Foreskin fibroblast (primary cell): ENCODE results near the genes KLHL20 and DARS2.

DNA sequence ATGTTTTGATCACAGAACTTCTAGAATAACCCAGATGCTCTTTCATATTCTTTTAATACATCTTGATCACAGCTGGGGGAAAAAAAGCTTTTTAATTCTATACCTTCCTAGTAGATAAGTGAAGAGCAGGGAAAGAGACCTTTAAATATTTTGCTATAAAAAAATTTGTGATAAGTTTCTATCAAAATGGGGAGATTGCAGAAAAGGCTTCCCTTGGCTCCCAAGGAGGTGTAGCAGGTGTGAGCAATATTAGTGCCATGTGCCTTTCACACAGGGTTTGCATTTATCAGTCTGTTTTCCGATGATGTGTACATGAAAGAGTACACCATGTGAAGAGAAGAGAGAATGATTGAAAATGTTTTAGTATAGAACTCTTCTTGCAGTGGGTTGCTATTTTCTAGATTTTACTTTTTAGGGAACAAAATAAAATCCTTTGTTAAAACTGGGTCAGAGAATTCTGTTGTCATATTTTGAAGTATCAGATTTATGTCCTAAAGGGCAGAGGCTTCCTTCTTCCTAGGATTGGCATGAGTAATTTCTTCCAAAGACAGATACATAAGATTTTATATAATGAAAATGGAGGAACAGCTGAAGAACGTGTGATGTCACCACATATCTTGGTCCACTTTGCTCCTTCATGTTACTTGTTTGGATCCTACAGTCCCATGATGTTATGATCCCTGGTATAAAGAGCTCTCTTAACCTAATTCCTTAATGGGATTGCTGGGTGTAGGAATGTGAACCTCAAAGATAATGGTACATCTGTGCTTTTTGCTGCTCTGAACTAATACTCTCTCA is 11.4 kb downstream of the PRDX6 start:
- RRBS: no CpG with 5 or more reads among the region's 2 CpGs

DNA sequence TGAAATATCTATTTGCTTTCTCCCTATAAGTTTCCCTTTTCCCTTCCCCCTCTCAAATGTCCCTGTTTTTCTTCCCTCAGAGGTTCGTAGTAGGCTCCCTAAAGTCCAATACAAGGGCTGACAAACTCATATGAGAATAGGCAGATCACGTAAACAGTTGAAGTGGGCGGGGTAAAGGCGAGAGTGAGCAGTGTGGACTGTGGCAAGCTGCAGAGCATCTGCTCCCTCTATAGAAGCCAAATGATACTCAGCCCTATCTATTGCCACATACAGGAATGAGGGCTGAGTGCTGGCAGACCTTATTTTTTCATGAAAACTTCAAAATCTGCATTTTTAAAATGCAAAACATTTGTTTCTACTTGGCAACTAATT is 26.2 kb downstream of the PRDX6 start:
- RRBS: no CpG with 5 or more reads among the region's 4 CpGs

DNA sequence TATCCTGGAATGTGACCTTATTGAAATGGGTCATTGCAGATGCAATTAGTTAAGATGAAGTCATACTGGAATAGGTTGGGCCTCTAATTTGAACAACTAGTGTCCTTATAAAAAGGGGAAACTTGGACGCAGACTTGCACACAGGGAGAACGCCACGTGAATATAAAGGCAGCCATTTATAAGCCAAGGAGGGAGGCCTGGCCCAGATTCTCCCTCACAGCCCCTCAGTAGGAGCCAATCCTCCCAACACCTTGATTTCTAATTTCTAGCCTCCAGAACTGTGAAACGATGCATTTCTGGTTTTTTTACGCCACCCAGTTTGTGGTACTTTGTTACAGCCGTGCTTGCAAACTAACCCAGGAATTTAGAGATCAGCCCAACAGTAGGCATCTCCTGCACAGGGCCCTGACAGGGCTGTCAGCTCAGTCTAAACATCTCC is 30.5 kb downstream of the PRDX6 start:
- RRBS: no CpG with 5 or more reads among the region's 6 CpGs

GRCh38 chr1:173714693-173715842 is at the start of gene KLHL20:
KLHL20 (plus strand) TSS chr1:173714981.
- RRBS: 1% methylated on average over 12 of the region's 53 CpGs

DNA sequence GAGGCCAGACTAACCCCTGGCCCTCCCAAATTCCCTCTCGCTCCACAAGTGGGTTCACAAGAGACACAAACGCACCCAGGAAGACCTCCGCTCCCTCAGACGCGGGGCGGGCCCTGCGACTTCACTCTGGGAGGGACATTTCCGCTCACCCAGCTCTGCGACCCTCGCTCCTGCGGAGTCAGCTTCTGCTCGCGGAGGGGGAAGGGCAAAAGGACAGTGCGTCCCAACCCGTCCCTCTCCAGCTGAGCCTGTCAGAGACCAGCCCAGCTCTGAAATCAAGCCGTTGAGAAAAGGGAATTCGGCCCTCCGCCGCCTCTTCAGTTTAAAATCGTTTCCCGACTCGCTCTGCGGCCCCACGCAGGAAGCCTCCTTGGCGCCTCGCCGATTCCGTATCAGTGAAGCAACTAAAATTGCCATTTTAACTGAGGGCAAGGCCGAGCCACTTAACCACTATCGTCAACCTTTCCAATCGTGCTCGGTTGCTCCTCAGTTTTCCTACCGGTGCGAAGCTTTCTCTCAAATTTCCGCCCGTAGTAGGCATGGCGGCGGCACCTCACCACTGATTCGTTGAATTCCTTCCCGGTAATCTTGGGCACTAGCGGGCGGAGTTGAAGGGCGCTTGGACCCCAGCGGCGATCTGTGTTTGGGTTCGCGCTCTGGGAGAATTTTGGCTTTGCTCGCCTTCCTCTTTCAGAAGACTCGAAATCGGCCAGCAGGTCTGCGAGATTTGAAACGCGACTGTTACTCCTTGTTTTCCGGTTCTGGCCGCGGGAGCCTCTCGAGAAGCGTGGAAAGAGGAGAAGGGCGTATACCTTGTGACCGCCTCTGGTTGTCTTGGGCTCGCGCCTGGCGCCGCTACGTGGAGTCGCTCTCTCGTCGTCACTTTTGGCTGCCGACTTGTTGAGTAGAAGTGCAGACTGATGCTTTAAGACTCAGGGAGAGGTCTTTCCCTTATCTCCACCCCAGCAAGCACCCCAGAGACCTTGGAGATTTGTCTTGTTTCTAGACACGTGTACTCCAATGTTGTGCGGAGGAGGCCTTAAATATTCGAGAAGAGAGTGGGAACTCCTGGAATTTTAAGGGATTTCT is at the start of gene DARS2:
DARS2 (plus strand) TSS at position 611 of the 1,089 bp plus-strand sequence.
- RRBS: under 1% methylated on average over 7 of the region's 72 CpGs

DNA sequence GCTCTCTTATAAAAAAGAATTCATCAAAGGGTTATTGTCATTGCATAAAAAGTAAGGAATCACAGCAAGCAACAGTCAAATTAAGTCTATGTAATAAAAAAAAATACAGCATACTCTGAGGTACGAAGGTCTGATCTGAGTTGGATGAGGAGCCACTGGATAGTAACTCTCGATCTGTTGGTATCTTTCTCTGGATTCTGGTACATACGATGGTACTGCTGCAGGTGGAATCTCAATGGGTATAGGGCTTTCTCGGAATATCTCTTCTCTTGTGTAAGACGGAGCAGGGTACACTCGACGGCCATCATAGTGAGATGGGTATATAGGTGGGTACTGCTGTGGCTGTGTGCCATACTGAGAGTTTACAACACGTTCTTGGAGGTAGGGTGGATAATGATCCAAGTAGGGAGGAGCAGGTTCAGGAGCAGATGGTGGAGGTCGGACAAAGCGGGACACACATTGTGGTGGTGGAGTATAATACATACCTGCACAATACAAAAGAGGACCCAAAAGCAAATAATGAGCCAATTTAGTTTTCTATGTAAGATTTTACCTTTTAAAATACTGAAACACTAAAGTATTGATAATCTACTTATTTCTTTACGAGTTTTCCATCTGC is 44.6 kb upstream of the SERPINC1 start:
- RRBS: no CpG with 5 or more reads among the region's 11 CpGs

DNA sequence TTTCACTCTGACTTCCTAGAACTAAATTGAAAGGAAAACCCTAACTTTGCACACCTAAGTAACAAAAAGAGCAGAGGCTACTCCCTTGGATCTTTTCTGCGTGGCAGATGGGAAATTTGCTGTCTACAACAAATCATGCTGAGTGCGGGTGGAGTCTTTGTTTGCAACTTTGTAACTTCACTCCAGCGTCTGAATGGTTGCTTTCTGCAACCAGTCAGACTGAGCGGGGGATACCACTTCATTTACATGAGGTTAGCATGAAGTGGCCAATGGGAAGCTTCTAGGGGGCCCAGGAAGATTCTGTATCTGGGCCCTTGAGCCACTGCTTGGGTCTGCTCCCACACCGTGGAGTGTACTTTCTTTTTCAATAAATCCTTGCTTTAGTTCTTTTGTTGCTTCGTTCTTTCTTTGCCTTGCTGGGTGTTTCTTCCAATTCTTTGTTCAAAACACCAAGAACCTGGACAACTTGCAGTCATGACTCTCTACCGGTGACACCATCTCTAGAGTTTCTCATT is 55.6 kb upstream of the RC3H1 start:
- RRBS: no CpG with 5 or more reads among the region's 7 CpGs

GRCh38 chr1:174204529-174205264 is 45.4 kb downstream of the RABGAP1L start:
- RRBS: no CpG with 5 or more reads among the region's 7 CpGs

DNA sequence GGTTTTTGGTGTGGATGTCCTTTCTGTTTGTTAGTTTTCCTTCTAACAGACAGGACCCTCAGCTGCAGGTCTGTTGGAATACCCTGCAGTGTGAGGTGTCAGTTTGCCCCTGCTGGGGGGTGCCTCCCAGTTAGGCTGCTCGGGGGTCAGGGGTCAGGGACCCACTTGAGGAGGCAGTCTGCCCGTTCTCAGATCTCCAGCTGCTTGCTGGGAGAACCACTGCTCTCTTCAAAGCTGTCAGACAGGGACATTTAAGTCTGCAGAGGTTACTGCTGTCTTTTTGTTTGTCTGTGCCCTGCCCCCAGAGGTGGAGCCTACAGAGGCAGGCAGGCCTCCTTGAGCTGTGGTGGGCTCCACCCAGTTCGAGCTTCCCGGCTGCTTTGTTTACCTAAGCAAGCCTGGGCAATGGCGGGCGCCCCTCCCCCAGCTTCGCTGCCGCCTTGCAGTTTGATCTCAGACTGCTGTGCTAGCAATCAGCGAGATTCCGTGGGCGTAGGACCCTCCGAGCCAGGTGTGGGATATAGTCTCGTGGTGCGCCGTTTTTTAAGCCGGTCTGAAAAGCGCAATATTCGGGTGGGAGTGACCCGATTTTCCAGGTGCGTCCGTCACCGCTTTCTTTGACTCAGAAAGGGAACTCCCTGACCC is 151.2 kb upstream of the CACYBP start:
- RRBS: no CpG with 5 or more reads among the region's 22 CpGs

- RRBS: no CpG with 5 or more reads among the region's 5 CpGs
Observed at GRCh38 chr1:174875203-174875803, 124.4 kb upstream of the CACYBP start.

- RRBS: no CpG with 5 or more reads among the region's 2 CpGs
Observed at GRCh38 chr1:175188810-175189625, 3.6 kb downstream of the KIAA0040 start.

DNA sequence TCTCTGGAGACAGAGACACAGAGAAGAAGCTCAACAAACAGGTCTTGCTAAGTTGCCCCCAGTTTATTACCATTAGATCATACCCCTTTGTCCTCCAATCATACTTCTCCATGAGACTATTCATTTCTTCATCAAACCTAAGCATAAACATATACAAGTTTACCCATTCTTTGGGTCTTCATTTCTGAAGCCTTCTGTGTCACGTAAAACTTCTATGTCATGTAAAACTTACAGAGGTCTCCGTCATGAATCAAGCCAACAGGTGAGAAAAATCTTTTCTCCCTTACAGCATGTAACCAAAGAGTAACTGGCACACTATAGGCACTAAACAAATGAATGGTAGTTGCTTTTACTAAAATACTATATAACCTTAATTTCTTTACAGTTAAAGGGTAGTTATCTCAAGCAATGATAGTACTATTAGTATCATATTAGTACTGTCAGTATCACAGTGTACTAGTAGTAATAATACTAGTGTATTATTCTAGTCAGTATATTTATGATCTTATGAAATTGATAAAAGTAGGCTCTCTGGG is 226.1 kb upstream of the TNR start:
- RRBS: no CpG with 5 or more reads among the region's 2 CpGs

GRCh38 chr1:176066158-176066624 is 140.9 kb downstream of the COP1 start:
- RRBS: no CpG with 5 or more reads among the region's 2 CpGs

DNA sequence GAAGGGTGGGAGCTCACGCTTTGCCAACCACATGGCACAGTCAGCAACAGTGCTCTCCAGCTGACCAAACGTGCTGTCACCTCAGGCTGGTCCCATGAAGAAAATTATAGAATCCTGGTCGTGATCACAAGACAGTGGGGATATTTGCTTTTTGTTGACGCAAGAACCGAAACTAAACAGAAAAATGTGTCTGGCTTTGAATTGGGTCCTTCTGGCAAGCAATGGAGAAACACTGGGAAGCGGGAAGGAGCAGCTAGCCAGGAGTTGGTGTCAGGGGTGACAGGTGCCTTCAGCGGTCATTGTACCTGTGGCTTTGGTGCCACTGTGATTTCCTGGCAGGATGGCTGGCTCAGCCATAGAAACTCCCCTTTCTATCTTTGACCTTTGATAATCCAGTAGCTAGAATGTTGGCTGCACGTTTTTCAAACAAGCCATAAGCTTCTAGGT is 304.8 kb downstream of the PAPPA2 start:
- RRBS: no CpG with 5 or more reads among the region's 8 CpGs

- RRBS: no CpG with 5 or more reads among the region's 23 CpGs
Observed at GRCh38 chr1:177032334-177032908, 132.1 kb downstream of the ASTN1 start.

DNA sequence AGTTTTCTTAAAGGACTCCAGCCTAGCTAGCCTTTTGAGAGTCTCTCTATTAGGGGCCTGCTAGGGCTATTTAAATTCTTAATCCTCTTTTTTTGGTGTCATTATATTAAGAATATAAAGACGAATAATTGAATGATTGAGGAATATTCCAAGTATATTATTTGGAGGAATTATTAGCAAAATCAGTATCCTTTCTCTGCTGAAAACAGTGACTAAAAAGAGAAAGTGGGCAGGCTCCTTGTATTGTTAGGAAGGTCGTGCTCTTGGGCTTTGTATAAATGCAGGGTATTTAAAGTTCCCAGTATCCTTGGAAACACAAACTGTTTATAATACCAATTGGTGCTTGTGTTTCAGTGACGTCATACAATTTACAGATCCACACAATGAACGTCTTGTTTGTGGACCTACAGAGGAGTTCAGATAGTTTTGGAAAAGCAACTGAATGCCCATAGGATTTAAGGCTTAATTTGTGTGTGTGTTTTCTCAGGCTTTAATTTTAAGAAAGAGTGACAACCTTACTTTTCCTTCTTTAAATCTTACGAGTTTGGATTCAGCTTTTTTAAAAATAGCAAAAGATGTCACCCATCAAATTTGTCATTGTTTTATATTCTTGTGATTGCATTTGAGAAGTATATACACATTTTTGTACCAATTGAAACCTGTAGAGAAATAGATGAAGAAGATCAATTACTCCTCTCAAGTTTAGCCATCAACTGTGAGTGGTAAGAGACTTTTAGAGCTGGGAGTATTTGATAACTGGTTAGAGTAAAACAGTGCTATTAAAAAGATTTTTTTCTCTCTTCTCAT is 168.3 kb downstream of the RASAL2 start:
- RRBS: no CpG with 5 or more reads among the region's 5 CpGs

- RRBS: no CpG with 5 or more reads among the region's 3 CpGs
Observed at GRCh38 chr1:178493667-178494053, 3.1 kb downstream of the CLEC20A start.

GRCh38 chr1:178537677-178537876 is 24.7 kb downstream of the TEX35 start:
- RRBS: no CpG with 5 or more reads among the region's 3 CpGs

- RRBS: no CpG with 5 or more reads among the region's 3 CpGs
Observed at GRCh38 chr1:178608835-178609388, 96.0 kb downstream of the TEX35 start.

DNA sequence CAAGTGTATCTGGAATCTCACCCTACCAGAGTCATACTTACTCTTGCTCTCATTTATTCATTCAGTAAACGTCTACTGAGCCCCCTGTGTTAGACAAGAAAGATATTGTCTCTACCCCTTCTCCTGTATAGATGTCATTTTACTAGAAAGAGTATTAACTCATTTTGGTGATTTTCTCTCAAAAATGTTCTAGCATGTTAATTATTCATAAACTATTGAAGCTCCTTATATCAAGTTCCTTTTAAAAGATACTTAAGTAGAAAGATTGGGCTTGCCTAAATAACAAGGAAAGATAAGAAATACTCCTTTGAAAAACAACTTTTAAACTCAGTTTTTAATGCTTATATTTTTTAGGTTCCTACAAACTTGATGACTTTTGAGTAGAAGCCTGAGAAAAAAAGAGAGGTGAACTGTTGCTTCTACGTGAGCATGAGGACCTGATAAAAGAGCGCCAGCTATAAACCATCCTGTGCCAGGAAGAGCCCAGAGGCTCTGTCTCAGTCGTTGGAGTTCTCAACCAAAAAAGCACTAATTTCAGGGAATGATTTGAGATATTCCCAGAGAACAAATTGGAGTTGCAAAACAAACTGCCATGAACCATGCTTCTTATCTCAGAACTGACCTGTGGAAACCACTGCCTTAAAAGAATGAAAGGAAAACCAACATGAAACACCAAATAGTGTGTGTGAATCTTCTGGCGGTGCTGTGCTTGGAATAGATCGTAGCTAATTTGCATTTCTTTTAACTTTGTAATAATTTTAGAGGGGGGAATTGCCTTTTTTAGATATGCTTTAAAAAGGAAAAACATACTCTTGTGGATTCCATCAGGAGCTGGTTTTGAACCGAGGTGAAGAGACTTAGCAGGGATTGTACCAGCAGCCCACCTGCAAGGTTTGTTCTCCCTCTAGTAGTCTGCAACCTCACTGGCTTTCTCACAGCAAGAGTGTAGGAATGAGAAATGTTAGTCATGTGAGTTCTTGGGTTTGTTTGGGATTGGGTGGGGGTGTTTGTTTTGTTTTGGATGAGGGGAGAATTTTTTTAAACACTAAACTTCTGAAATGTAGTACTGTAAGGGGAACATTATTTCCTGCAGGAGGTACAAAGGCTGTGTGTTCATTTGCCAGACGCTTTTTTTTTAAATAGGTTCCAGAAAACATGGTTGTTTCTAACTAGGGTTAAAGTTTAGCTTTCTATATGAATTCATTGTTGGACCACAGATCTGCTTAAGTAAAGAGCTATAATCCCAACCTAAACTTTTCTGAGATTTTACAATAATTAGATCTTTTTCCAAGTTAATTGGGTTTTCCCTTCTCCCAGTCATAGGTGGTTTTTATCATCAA is 45.6 kb upstream of the ANGPTL1 start:
- RRBS: no CpG with 5 or more reads among the region's 8 CpGs